Breast epithelium (tissue), 2 donors: Measurements from ENCODE around the genes CCDC178 and NOL4.

GRCh38 chr18:31857396-31858063, 85.4 kb downstream of the TRAPPC8 start:
- PRO-cap = no peak
- RAMPAGE, long total RNA, 2 experiments = no peak in any of the 2 experiments

GRCh38 chr18:31900274-31901171, 42.4 kb downstream of the TRAPPC8 start:
- PRO-cap = no peak
- RAMPAGE, long total RNA, 2 experiments = no peak in any of the 2 experiments

- PRO-cap = no peak
- RAMPAGE, long total RNA, 2 experiments = no peak in any of the 2 experiments
These were observed 884 bp downstream of the RNF125 start for GRCh38 chr18:32019206-32020212.

DNA sequence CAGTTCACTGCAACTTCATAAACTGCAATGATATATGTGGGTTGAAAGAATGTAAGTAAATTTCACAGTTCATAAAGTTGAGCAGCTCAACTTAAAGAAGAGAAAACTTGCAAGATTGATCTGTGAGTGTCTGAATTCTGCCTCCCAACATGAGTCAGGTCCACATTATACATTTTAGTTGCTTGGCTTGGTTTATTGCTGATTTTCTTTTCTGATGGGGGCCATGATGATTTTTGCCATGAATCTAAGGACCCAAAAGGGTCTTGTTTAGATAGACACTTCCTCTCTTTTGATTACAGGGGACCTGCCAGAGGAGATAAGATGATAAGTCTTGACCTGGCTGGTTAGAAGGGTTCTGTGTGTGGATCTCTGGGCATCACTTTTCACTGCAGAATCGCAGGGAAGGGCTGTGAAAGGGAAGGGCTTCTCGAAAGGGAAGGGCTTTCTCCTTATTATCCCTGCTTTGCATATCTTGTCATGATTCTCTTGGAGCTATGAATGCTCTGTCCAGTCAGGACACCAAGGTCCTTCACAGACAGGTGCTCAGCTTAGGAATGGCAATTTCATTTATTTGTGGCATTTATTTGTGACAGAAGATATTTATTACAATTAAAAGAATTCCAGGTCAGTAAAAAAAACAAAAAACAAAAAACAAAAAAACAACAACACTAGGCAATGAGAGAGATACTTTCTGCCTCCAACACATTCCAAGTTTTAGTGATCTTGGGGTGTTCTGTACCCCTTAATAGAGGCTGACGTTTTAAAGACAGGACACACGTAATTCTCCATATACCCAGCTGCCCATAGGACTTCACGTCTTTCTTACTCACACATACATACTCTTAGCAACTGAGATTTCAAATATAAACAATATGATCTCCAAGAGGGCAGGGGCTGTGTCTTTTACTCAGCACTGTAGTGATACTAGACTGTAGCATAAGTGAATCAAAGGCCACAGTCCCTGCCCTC, 75.1 kb downstream of the MEP1B start:
- PRO-cap = no peak
- RAMPAGE, long total RNA, 2 experiments = no peak in any of the 2 experiments

- PRO-cap = no peak
- RAMPAGE, long total RNA, 2 experiments = no peak in any of the 2 experiments
These were observed 103.8 kb downstream of the GAREM1 start for GRCh38 chr18:32366582-32367610.

GRCh38 chr18:32469759-32470032, 986 bp downstream of the GAREM1 start:
- PRO-cap = no peak
- RAMPAGE, long total RNA, 2 experiments = no peak in any of the 2 experiments

- PRO-cap = no peak
- RAMPAGE, long total RNA, 2 experiments = no peak in any of the 2 experiments
These were observed 12.3 kb downstream of the KLHL14 start for GRCh38 chr18:32760358-32761007.

DNA sequence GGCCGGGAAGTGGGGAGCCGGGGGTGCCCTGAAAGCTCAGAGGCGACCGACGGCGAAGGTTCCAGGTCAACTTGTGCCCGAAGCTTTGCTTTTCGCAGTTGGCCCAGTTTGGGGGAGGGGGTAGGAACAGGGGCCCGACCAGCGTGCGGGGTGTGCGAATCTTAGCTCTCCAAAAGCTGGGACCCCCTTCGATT, 1.9 kb downstream of the KLHL14 start:
- PRO-cap = no peak
- RAMPAGE, long total RNA, 2 experiments = no peak in any of the 2 experiments

GRCh38 chr18:33440127-33441242, at the start of gene CCDC178:
CCDC178 (minus strand) TSS chr18:33440721.
- PRO-cap = no peak
- RAMPAGE, long total RNA, 2 experiments = no peak in any of the 2 experiments

DNA sequence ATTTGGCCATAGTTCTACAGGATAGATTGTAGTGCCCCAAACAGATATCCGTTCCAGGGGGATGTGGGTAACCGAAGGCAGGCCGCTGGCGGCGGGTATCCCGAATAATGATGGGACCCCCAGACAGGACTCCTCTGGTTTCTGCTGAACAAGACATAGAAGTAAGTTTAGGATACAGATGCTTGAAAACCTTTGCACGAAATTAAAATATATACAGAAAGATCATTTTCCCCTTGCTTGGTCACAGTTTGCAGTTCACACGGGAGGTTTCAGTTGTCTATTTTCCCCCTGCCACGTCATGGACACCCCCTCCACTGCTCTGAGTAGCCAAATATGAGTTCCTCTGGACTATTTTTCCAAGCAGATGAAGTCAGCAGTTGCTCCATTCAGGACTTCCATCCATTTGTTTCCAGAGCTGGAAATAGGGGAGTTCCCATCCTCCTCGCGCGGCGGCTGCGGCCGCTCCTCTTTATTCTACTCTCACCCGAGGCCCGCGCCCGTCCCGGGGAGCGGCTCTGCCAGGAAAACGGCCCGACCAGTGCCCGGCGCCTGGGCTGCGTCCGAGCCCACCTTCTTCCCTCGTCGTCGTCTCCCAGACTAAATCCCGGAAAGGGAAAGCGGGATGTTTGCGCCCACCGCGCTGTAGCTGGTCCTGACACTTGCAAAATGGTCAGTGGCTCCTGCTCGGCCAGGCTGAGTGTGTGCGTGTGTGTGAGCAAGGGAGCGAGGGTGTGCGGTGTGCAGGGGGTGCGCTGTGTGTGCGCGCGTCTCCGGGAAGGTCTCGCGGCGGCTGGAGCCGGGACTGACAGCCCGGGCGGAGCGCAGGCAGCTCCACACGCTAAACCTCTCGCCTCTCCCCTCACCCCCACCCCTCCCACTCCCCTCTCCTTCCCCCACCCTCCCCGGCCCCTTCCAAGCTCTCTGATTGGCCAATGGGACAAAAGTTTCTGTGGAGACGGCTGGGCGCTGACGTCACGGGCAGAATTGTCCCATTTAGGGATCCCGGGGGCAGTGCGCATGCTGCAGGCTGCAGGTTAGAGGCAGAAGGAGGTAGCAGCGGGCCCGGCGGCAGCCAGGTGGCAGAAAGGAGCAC, at the start of gene NOL4:
Gene NOL4 (minus strand): TSS at position 840 of the 1,093 bp plus-strand sequence.
- PRO-cap = no peak
- RAMPAGE, long total RNA, 2 experiments = no peak in any of the 2 experiments

DNA sequence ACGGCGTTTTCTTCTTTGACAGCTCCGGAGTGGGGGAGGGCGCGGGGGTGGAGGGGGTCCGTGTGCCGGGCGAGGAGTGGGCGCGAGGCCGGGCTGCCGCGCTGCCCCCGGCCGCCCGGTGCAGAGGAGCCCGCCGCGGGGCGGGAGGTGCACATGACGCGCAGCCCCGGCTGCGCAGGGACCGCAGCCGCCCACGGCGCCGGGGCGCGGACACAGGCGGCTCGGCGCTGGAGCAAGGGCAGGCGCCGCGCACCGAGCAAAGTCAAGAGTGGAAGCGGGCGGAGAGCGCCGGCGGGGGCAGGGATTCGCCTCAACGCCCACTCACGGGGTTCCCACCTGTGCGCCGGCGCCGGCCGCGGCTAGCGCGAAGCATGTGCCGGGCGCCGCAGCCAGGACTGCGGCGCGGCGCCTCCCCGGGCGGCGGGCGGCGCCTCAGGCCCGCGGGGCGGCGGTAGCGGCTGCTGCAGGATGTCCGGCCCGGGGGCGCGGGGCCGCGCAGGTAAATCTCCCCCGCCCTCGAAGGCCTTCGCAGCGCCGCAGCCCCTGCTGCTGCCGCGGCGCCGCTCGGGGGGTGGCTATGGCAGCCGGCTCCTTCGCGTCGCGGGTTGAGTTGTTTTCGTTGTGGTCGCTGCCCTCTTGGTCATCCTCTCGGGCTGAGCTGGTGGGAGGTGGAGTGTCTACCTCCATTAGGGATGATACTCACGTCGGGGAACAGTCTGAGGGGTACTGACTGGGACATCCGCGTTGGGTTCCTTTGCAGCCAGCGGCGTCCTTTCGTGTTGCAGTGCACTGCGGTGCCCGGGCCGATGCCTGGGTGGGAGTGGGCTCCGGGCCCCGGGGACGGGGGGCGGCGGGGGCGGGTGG, 216.3 kb upstream of the DTNA start:
- PRO-cap = bidirectional peak, plus-strand start at position 362 of the sequence, minus-strand start at position 264 of the sequence
- RAMPAGE, long total RNA, 2 experiments = no peak in any of the 2 experiments

DNA sequence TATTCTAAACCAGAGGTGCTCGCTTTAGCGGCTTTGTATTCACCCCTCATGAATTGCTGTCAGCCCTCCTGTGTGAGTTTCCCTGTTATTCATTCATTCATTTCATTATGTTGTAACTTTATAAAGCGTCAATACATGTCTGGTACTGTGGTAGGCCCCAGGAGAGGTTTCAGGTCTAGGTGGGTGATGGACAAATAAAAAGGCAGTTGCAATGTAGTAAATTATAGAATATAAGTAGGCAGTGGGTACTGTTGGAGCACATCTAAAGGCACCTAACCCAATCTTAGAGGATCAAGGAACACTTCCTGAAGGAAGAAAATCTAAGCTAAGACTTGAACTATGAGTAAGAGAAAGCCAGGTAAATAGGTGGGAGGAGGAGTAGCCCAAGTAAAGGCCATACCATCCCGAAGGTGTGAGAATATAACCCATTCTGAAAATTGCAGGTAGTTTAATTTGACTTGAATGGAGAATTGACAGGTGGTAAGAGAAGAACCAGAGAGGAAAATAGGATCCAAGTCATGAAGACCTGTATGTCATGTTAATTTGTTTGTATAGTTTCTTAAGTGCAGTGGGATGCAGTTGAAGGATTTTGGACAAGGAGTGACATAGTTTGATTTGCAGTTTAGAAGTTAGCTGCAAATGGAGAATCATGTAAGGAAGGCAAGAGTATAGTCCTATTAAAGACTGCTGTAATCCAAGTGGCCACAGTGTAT, 2.7 kb downstream of the ZNF397 start:
- PRO-cap = no peak
- RAMPAGE, long total RNA, 2 experiments = no peak in any of the 2 experiments

- PRO-cap = no peak
- RAMPAGE, long total RNA, 2 experiments = no peak in any of the 2 experiments
These were observed 8.5 kb downstream of the ZNF24 start for GRCh38 chr18:35335713-35336093.

GRCh38 chr18:35340163-35341436, 3.6 kb downstream of the ZNF24 start:
- PRO-cap = no peak
- RAMPAGE, long total RNA, 2 experiments = no peak in any of the 2 experiments

GRCh38 chr18:35344950-35346075, 1.1 kb upstream of the ZNF24 start:
- PRO-cap = unidirectional peak, minus-strand start at chr18:35345297
- RAMPAGE, long total RNA, 2 experiments = no peak in any of the 2 experiments

DNA sequence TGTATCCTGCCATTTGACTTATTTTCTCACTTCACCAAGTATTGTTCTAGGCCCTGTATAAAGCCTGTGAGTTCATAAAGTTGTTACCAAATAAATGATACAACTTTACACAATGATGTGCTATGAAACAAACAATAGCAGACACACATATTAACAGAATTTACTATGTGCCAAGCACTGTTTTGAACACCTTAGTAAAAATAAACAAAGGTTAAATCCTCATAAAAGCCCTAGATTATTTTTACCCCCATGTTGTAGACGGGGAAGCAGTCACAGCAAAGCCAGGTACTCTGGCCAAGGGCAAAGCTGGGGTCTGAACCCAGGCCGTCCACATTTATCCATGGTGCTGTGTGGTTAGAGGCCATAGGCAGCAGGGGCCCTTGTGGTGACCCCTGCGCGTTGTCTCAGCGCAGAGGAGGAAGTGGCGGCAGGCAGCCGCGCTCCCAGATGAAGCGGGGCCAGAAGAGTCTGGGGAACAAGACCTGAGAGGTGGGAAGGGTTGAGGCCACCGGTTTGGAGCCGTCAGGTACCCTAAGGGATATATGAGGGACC, 910 bp downstream of the ZNF396 start:
- PRO-cap = unidirectional peak, plus-strand start at position 407 of the sequence
- RAMPAGE, long total RNA, 2 experiments = no peak in any of the 2 experiments

DNA sequence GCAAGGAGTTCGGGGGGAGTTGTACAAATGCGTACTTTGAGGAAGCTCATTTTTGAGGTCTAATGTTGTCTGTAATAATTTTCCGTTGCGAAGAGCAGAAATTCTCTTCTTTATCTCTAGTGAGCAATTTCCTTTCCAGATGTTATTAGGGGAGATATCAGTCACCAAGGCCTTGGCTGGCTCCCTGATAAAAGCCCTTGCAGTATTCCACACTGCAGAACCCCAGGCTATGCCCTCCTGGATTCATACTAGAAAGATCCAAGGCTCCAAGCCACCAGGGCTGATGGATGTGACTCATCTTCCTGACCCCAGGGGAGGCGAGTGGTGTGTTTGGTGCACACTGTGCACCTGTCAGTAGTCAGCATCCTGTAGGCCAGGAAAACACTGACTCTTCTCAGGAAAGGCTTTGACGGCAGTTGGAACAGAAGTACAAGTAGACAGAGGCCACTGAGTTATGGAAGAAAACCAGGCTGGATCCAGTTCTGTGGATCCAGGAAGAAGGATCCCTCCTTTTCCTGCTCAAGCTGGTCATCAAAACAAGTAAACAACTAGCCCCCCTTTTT, 34.6 kb downstream of the INO80C start:
- PRO-cap = no peak
- RAMPAGE, long total RNA, 2 experiments = no peak in any of the 2 experiments

GRCh38 chr18:35610079-35610686, 28.6 kb downstream of the GALNT1 start:
- PRO-cap = no peak
- RAMPAGE, long total RNA, 2 experiments = no peak in any of the 2 experiments

DNA sequence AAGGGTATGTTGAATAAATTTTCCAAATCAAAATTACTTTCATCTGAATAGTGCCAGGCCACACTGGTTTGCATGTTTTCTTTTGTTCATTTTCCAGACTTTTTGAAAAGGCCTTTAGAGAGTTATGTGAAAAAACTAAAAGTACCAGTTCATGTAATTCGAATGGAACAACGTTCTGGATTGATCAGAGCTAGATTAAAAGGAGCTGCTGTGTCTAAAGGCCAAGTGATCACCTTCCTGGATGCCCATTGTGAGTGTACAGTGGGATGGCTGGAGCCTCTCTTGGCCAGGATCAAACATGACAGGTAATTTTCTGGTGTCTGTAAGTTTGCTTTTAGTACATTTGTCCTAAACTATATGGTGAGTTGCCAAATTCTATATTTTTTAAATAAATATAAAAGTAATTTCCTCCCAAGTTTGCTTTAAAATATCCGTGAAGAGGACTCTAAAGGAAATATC, 101.8 kb downstream of the GALNT1 start:
- PRO-cap = no peak
- RAMPAGE, long total RNA, 2 experiments = no peak in any of the 2 experiments

DNA sequence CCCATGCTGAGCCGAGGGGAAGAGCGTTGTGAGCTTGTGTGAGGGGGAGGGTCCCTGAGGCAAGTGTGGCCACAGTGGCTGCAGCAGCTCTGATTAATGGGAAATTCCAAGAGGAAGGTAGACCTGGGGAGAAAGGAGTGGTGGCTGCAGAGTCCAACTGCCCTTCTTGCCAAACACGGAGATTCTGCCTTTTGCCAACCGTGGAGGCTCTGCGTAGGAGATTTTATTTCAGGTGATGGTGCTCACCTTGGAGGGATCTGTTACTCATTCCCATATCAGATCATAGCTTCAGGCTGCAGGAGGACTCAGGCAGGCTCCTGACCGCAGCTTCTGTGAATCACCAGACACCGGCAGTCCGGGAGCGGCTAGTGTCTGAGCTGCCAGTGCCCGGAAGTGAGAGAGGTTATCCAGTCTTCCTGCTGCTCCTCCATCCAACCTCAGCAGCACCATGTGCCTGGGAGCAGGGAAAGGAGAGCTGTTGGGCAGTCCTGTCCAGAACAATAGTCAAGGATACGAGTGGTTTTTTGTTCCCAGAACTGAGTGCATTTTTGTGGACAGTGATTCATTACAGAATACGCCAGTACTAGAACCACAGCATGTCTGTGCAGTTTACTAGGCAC, 11.8 kb downstream of the FHOD3 start:
- PRO-cap = no peak
- RAMPAGE, long total RNA, 2 experiments = no peak in any of the 2 experiments